HTR-8/SVneo (cell line): ENCODE data around the genes CEACAM1, LYPD3, ZNF221 and ZNF222.

GRCh38 chr19:42422862-42423851 lies 4.0 kb downstream of the LIPE start:
- RRBS: 3% methylated on average over 20 of the region's 71 CpGs

- RRBS: no CpG with 5 or more reads among the region's 1 CpG
Observed at GRCh38 chr19:42498403-42498850, 29.9 kb downstream of the CEACAM1 start.

- RRBS: no CpG with 5 or more reads among the region's 8 CpGs
Observed at GRCh38 chr19:42528141-42529124, at the start of gene CEACAM1. CEACAM1 (minus strand) TSS chr19:42528481.

- RRBS: no CpG with 5 or more reads among the region's 2 CpGs
Observed at GRCh38 chr19:43331322-43331793, 22.1 kb upstream of the CD177 start.

- RRBS: no CpG with 5 or more reads among the region's 26 CpGs
Observed at GRCh38 chr19:43354217-43354786, 816 bp downstream of the CD177 start.

- RRBS: no CpG with 5 or more reads among the region's 24 CpGs
Observed at GRCh38 chr19:43465353-43466001, at the start of gene LYPD3. LYPD3 (minus strand) TSS chr19:43465608.

DNA sequence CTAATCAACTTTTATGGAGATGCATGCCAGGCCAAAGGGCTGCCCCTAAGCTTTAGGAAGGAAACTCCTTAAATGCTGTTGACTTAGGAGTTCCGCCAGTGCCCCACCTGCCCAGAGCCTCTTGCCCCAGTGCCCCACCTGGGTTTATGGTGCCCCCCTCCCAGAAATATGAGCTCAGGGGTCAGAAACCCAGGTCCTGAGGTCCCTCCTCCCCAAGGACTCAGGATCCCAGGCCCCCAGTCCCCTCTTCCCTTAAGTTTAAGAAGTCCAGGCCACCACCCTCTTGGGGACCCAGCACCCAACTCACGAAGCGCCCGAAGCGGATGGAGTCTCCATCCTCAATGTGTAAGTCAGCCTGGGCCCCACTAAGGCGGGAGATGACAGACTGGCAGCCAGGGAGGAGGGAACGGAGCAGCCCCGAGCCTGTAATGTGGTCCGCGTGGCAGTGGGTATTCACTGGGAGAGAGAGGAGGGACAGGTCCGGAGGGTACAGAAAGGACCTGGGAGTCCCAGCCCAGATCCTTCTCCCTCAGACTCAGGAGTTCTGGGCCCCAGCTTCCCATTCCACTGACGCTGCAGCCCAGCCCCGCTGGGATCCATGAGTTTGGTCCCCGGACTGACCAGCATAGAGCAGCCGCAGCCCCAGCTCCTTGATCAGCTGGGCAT lies 974 bp downstream of the ETHE1 start:
- RRBS: 2% methylated on average over 4 of the region's 15 CpGs

- RRBS: no CpG with 5 or more reads among the region's 6 CpGs
Observed at GRCh38 chr19:43546356-43547181, 13.6 kb downstream of the ZNF575 start.

DNA sequence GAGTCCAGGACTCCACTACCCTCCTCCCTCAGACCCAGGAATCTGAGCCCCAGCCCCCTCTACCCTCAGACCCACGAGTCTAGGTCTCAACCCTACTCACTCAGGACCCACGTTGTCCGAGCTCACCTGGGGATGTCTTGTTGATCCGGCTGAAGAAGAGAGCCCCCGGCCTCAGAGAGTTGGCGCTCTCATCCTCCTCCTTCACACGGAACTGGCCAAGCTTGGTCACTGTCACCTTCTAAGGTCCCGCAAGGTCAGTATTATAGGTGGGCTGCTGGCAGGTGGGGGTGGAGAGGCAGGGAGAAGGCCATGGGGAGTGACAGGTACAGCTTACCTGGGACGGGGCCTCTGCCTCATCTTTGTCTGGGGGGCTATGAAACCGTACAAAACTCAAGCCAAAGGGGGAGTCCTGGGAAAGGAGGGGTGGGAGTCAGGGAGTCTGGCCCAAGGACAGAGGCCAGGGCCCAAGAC lies 20.3 kb downstream of the ZNF575 start:
- RRBS: no CpG with 5 or more reads among the region's 10 CpGs

GRCh38 chr19:43592020-43592548 lies 3.9 kb downstream of the IRGQ start:
- RRBS: no CpG with 5 or more reads among the region's 43 CpGs

DNA sequence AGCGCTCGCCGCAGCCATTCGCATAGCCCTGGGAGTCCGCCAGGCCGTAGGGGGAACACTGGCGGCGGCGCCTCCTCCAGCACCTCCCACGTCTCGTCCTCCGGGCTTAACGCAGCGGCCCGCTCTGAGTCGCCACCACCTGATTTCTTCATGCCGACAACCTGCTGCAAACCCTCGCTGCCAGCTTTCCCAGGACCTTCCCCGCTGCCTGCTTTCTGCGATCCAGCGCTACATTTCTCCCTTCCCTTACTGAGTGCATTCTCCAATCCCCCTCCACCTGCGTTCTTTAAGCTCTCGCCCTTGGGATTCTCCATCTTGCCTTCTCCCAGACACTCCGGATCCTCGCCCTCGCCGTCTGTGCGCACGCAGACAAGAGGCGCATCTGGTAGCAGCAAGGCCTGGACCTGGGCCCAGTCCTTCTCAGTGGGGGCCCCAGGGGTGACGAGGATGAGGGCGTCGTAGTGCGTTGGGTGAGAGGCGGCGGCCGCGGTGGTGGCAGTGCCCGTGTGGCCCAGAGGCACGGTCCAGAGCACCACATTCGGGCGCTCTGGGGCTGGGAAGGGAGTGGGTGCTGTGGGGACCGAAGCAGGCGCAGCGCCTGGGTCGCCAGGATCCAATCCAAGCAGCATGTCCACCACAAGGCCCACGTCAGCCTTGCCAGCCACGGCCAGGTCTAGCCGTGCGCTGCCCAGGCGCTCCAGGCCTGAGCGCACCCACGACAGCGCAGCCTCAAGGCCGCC lies 3.2 kb downstream of the IRGQ start:
- RRBS: no CpG with 5 or more reads among the region's 55 CpGs

GRCh38 chr19:43620160-43620537 lies 720 bp upstream of the ZNF428 start:
- RRBS: no CpG with 5 or more reads among the region's 9 CpGs

DNA sequence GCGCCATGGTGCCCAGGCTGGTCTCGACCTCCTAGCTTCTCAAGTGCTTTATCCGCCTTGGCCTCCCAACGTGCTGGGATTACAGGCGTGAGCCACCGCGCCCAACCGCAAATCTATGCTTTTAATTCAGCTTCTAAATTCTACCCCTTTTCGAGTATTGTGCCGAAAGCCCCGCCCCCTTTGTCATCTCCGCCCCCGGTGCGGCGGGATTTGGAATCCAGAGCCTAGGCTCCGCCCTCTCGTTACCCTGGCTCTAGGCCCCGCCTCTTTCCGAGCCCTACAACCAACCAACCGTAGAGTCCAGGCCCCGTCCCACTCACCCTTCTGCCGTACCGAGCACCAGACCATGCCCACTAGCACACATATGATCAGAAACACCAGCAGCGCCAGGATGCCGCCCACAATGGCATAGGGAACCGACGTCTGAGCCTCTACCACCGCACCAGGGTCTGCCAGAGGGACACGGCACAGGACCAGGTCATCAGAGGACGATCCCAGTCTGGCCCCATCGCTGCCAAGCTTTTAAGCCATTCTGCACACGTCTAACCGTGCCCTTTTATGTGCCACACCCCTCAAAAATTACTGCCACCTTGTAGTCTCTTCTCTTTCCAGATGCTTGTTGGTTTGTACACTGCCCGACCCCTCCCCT lies 4.5 kb upstream of the ZNF428 start:
- RRBS: no CpG with 5 or more reads among the region's 34 CpGs

GRCh38 chr19:43700849-43701889 lies 14.7 kb upstream of the IRGC start:
- RRBS: no CpG with 5 or more reads among the region's 24 CpGs

- RRBS: no CpG with 5 or more reads among the region's 5 CpGs
Observed at GRCh38 chr19:43744977-43745500, 9.7 kb downstream of the SMG9 start.

DNA sequence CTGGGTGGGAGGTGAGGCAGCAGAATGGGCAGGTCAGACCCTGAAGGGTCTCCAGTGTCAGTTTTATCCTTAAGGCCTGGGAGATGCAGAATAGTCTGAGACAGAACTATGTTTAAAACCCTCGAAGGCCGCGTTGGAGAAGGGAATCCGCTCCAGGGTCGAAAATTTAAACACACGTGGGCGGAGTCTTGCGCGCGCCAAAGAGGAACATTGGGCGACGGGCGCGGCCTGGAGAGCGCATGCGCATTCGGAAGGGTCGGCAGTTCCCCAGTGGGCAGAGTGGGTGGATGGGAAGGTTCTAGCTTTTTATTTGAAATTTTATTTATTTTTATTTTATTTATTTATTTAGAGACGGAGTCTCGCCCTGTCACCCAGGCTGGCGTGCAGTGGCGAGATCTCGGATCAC lies 700 bp upstream of the SMG9 start:
- RRBS: no CpG with 5 or more reads among the region's 23 CpGs

GRCh38 chr19:43756175-43756508 lies 1.4 kb upstream of the SMG9 start:
- RRBS: no CpG with 5 or more reads among the region's 4 CpGs

- RRBS: 5% methylated on average over 5 of the region's 38 CpGs
Observed at GRCh38 chr19:43950768-43951578, at the start of gene ZNF221. ZNF221 (plus strand) TSS chr19:43951228.

DNA sequence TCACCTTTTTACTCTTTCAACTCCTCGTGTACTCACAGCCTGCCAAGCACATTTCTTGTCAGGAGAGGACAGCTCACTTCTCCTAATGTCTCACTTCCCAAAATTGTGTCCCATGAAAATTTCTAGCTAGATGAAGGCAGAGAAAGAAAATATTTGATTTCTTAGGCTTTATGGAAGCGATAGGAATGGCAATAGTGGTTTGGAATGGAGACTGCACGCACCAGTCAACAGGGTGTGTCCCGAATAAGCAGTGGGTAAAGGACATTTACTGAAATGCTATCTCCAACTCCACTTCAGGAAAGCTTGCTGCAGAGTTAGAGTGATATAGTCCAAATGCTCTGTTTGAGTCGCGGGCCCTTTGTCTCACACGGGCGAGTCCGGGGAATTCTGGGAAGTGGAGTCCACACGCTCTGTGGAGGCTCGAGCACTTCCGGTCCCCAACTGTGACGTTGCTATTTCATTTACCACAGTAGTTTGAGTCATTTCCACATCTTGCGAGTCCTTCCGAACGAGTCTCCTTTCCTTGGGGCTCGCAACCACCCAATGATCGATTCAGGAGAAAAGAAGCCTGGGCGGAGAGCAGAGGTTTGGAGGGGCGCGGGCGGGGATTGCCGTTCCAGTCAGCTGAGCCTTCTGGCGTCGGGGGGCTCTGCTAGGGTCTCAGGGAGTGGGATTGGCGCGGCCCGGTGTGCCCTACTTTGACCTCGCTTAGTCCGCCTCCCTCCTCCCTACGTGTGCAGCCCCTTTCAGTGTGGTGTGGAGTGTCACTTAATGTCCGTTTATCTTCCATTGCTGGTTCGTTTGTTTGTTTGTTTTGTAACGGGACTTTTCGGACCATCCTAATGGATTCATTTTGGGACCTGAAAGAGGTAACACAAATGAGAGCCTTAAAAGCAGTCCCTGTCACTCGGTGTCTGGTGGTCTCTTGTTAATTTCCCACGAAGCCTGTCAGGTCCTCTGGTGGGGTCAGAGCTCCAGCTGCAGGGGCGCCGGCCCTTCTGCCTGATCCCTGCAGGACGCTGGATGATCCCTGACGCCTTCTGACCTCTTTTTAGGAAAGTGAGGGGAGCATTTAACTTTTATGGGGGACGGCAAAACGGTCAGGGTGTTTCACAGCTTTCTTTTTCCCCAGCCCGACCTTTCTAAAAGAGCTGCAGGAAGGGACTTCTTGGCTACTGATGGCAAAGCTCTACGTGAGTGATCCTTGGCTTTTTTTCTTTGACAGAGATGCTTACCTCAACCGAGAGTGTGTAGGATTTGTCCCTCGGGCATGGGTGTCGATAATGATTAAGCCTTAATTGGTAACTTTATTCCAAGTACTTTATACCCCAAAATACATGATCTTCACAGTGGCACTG lies at the start of gene ZNF222:
Gene ZNF222 (plus strand): TSS at position 486 of the 1,358 bp plus-strand sequence.
- RRBS: no CpG with 5 or more reads among the region's 48 CpGs

GRCh38 chr19:44176837-44177357 lies 12.0 kb downstream of the ZNF226 start:
- RRBS: no CpG with 5 or more reads among the region's 6 CpGs